Liver (tissue), 9 donors: Measurements from ENCODE around the gene B3GALT5.

DNA sequence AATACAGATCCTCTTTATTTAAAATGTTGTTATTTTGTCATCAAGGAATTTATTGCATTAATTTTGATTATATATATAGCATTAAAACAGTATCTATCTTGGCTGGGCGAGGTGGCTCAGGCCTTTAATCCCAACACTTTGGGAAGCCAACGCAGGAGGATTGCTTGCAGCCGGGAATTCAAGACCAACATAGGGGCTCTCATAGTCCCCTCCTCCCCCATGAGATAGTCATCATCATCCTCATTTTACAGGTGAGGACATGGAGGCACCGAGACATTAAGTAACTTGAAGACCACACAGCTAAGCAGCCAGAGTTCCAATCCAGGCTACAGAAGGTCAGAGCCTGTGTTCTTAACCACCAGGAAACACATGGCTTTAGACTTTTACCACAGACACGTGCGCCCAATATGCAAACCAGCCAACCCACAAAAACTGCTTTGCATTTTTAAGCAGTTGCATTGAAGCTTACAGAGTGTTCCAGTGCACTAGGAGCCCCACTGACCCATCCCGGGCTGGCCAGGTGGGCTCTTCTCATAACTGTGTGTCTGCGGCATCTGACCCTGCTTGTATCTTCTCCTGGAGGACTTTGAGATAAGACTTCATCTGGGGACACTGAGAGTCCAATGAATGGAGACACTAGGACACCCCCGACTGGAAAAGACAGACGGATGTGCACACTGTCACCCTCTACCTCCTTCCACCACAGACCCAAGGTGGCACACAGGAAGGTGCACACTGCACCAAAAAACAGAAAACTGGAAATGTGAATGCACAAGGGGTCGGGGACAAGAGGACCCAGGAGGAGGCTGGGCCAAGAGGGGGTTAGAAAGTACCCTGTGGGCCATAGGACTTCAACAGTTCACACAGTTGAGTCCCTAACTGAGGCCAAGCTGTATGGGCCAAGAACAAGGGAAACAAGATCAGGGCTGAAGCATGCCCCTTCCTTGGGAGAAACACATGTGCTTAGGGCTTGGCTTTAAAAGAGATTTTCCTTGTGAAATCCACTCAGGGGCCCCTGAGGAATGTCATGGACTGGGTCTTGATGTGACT lies 56.4 kb downstream of the ETS2 start:
- PRO-cap, 5 experiments: no peak in any of the 5 experiments
- RAMPAGE, long total RNA, 2 experiments: no peak in any of the 2 experiments
- RRBS: no CpG with 5 or more reads among the region's 11 CpGs

DNA sequence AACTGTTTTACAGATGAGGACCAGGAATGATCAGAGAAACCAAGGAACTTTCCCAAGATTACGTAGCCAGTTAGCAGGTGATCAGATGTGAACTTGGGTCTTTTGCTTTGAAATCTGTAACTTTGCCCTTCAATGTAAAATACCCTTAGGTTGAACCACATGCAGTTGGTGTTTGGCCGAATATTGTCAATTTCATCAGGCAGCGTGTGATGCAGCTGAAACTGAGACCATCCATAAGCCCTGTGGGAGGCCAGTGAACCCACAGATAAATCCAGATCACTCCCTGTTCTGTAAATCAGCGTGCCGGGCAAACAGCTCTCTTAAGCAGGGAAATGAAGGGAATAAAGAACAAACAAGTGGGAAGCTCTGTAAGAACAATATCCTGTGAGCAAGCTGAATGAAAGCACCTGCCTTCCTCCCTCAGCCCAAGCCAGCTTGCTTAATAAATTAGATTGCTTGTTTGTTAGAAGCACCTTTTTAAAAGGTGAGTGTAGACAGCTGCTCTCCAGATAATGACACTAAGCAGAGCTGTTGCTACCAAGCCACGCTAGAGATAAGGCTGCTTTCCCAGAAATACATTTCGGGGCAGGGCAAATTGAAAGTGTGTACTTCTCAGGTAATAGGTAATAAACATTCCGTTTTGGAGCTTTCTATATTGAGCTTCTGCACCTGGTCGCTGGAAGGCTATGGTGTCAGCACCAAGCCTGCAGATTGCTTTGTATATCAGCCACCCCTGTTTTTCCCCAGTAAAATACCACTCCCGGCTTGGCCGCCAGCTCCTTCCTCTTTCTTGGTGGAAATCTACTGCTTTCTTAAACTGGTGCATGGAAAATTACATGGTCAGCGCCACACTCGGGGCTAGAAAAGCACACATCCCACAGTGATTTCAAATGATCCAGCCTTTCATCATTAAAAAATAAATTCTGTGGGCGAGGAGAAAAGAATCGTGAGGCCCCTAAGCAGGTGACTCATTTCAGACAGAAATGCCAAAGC lies 151.1 kb downstream of the ETS2 start:
- PRO-cap, 5 experiments: peak in 3 of 5 experiments; most common plus-strand start position 293 of the sequence (in 1); most common minus-strand start position 514 of the sequence (in 2)
- RAMPAGE, long total RNA, 2 experiments: no peak in any of the 2 experiments
- RRBS: no CpG with 5 or more reads among the region's 15 CpGs

DNA sequence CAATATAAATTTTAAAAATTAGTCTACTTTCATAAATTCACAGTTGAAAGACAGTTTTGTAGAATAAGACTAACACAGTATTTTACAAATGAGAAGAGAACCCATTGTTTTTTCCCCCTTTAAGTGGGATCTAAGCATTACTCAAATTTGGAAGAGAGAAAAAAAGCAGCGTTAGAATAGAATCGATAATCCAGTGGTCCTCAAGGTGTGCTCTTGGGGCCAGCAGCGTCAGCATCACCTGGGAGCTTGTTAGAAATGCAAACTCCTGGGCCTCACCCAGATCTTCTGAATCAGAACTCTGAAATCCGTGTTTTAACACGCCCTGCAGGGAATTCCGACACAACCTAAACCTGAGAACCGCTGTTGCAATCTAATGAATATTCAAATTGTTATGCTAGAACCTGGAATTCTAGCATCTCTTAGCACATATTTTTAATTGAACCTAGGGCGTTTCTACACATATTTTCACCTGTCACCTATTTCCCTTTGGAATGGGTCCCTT lies 175.8 kb downstream of the PSMG1 start:
- PRO-cap, 5 experiments: peak in 2 of 5 experiments; most common minus-strand start position 287 of the sequence (in 2)
- RAMPAGE, long total RNA, 2 experiments: no peak in any of the 2 experiments
- RRBS: no CpG with 5 or more reads among the region's 8 CpGs

GRCh38 chr21:39079566-39080369 lies 103.5 kb downstream of the PSMG1 start:
- PRO-cap, 5 experiments: peak in 2 of 5 experiments; most common plus-strand start chr21:39079795 (in 1); most common minus-strand start chr21:39079656 (in 1)
- RAMPAGE, long total RNA, 2 experiments: no peak in any of the 2 experiments
- RRBS: no CpG with 5 or more reads among the region's 23 CpGs

GRCh38 chr21:39094280-39094779 lies 88.9 kb downstream of the PSMG1 start:
- PRO-cap, 5 experiments: peak in 1 of 5 experiments; most common plus-strand start chr21:39094718 (in 1); most common minus-strand start chr21:39094419 (in 1)
- RAMPAGE, long total RNA, 2 experiments: no peak in any of the 2 experiments
- RRBS: no CpG with 5 or more reads among the region's 8 CpGs

DNA sequence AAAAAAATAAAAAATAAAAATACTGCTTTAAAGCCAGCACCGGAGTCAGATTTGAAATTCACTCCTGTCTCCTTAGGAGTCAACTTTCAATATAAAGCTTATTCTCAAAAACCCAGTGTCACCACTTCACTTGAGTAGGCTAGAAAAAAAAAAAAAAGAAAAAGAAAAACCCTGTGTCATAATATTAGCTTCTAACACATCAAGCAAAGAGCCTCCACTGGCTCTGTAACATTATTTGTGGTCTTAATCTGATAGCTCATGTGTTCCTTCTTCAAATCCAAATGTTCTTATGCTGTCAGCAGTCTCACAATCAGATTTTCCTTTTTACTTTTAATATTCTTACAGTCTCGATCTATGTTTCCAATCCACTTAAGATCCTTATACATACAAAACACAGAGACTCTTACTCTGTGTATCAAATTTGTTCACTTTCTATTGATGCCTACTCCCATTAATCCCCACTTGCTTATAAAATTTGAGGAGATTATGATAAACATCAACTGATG lies 26.1 kb upstream of the PSMG1 start:
- PRO-cap, 5 experiments: no peak in any of the 5 experiments
- RAMPAGE, long total RNA, 2 experiments: no peak in any of the 2 experiments
- RRBS: no CpG with 5 or more reads among the region's 2 CpGs

DNA sequence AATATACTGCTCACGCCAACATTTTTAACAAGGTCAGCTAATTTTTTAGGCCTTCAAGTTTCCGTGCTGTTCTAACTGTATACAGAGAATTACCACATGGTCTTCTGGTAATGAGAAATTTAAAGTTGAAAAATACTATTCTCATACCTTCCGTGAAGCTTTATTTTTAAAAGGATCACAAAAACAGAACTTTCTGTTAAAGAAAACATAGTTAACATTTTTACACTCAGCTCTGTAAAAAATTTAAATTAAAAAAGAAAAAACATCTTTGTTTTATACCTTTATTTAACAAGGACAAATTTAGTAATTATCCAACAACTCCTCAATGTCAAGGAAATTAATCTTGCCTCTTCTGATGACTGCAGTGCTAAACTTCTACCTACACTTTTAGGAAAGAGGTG lies 1.8 kb downstream of the HMGN1 start:
- PRO-cap, 5 experiments: no peak in any of the 5 experiments
- RAMPAGE, long total RNA, 2 experiments: no peak in any of the 2 experiments
- RRBS: no CpG with 5 or more reads among the region's 3 CpGs

- PRO-cap, 5 experiments: peak in 5 of 5 experiments; most common plus-strand start chr21:39387765 (in 2); most common minus-strand start chr21:39387679 (in 5)
- RAMPAGE, long total RNA, 2 experiments: no peak in any of the 2 experiments
- RRBS: no CpG with 5 or more reads among the region's 20 CpGs
These were observed 7.4 kb downstream of the GET1 start for GRCh38 chr21:39387406-39387964.

- PRO-cap, 5 experiments: no peak in any of the 5 experiments
- RAMPAGE, long total RNA, 2 experiments: no peak in any of the 2 experiments
- RRBS: 2% methylated on average over 7 of the region's 20 CpGs
These were observed 8.4 kb downstream of the GET1 start for GRCh38 chr21:39388549-39388883.

- PRO-cap, 5 experiments: no peak in any of the 5 experiments
- RAMPAGE, long total RNA, 2 experiments: no peak in any of the 2 experiments
- RRBS: 81% methylated on average over 3 of the region's 13 CpGs
These were observed 32.9 kb upstream of the B3GALT5 start for GRCh38 chr21:39579773-39580237.

DNA sequence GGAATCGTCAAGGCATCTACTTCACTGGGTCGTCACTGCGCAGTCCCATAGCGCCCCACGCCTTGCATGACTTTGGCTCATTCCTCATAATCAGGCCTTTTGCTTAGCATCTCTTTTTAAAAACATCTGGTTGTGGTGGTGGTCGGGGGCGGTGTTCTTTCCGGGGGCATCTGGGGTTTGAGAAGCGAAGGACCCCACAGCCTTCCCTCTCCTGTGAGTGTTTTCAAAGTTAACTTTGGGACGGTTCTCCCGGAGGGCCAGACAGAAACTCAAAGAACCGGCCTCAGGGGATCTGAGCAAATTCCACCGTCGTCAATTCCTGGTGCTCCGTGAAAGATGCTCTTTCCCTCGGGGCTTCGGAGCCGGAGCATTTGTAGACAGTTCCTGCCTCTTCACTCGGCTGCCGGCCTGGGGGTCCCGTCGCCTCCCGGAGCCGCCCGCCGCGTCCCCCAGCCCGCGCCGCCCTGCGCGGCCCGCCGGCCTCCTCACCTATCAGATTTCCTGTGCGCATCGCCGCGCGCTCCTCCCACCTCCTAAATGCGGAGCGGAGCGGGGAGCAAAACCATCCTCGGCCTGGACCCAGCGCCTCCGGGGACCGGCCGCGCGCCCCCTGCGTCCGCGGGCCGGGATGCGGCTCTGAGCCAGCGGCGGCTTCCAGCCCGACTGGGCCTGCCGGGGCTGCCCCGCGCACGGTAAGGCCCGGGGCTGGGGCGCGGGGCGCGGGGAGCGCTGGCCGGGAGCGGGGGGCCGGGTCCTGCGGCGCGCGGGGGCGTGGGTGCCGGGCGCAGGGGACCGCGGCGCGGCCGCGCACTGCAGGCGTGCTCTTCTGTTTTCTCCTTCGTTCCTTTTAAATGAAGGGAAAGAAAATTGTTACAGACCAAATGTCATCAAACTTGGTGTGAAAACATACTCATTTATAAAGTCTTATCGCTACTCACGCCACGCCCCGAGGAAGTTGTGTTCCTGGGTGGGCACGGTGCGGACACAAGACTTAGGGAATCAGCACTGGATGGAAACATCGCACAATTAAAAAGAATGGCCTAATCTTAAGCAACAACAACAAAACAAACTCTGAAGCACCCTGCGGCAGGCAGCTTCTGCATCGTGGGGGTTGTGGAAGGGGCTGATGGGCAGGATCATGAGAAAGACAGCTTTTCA lies at the start of gene B3GALT5:
Gene B3GALT5 (plus strand): TSS at position 565 of the 1,158 bp plus-strand sequence.
- PRO-cap, 5 experiments: peak in 2 of 5 experiments; most common plus-strand start position 565 of the sequence (in 1); most common minus-strand start position 466 of the sequence (in 1)
- RAMPAGE, long total RNA, 2 experiments: no peak in any of the 2 experiments
- RRBS: 5% methylated on average over 35 of the region's 94 CpGs

DNA sequence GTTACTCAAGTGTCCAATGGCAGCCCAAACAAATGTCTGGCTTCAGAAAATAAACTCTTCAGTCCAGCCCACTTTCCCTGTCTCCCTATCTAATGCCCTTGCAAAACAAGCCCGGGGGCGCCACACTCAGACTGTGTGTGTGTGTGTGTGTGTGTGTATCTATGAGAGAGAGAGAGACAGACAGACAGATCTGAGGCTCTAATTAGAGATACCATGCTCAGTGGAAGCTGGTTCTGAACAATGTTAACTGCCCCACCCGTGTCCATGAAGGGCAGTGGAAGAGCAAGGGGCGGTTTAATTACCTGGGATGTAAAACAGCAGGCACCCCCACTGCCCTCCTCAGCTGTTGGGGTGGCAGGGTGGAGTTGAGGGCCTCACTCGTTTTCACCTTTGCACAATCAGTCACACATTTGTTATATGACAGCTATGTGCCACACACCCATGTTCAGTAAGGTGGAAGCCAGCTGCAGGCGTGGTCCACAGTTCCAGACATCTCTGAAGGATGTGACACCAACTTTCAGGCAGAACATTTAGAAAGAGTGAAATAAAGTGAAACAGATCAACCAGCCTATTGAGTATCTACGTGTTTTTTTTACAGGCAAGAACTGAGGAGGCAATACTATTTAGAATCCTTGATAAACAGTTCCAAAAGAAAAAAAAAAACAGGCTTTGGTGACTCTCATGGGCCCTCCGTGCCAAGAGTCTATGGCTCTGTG lies 57.5 kb downstream of the B3GALT5 start:
- PRO-cap, 5 experiments: no peak in any of the 5 experiments
- RAMPAGE, long total RNA, 2 experiments: no peak in any of the 2 experiments
- RRBS: no CpG with 5 or more reads among the region's 8 CpGs

DNA sequence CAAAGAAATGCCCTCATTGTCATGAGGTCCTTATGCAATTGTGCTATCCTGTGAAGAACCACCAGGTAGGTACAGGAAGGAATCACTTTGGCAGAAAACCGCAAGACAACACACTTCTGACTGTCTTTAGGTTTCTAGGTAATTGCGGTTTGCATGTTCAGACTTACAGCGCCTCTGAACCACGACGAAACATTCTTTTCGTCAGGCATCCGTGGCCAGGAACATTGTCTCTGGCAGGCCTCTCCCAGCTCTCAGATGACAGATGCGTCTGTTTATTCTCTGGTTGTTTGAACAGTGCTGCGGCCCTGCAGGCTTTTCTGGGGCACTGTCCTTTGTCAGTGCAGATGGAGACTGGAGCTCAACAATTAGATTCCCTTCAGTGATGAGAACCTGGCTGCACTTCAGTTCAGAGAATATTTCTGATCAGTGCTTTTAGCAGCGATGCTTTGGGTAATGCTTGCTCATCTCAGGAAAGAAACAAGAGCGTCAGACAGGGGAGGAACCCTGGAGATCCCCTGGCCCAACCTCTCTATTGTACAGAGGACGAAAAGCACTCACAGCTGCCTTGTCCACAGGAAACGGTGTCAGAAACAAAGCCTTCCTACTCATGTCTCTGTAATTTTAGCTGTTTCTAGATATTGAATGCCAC lies 63.4 kb downstream of the B3GALT5 start:
- PRO-cap, 5 experiments: no peak in any of the 5 experiments
- RAMPAGE, long total RNA, 2 experiments: no peak in any of the 2 experiments
- RRBS: no CpG with 5 or more reads among the region's 13 CpGs

GRCh38 chr21:40052857-40053478 lies 185.7 kb downstream of the PCP4 start:
- PRO-cap, 5 experiments: no peak in any of the 5 experiments
- RAMPAGE, long total RNA, 2 experiments: no peak in any of the 2 experiments
- RRBS: no CpG with 5 or more reads among the region's 12 CpGs

- PRO-cap, 5 experiments: no peak in any of the 5 experiments
- RAMPAGE, long total RNA, 2 experiments: no peak in any of the 2 experiments
- RRBS: no CpG with 5 or more reads among the region's 32 CpGs
These were observed 48.4 kb downstream of the BACE2 start for GRCh38 chr21:41216016-41217036.

DNA sequence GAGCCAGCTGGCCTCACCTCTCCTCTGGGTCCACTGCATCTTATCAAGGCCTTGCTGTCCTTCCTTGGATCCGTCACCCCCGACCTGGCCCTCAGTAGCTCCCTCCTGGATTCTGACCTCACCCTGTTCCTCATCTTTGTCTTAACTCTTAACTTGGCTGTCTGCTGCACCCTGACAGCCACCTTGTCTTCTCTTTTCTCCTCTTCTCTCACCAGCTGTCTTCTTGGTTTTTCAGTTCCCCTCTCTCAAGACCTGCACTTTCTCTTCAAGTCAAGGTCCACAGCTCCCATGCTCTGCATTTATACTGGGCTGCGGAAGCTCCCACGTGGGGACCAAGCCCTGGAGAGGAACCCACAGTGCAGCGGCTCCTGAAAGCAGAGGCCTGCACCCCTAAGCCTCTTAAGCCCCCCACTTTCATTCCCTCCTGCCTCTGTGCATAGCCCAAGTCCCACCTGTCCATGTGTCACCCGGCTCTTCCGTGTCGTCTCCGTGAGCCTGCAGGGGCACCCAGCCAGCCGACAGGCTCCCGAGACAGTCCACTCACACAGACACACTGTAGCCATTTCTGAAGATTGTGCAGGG lies 6.0 kb downstream of the MX2 start:
- PRO-cap, 5 experiments: no peak in any of the 5 experiments
- RAMPAGE, long total RNA, 2 experiments: no peak in any of the 2 experiments
- RRBS: no CpG with 5 or more reads among the region's 11 CpGs

GRCh38 chr21:41370370-41370820 lies 8.6 kb downstream of the MX2 start:
- PRO-cap, 5 experiments: no peak in any of the 5 experiments
- RAMPAGE, long total RNA, 2 experiments: no peak in any of the 2 experiments
- RRBS: no CpG with 5 or more reads among the region's 12 CpGs

DNA sequence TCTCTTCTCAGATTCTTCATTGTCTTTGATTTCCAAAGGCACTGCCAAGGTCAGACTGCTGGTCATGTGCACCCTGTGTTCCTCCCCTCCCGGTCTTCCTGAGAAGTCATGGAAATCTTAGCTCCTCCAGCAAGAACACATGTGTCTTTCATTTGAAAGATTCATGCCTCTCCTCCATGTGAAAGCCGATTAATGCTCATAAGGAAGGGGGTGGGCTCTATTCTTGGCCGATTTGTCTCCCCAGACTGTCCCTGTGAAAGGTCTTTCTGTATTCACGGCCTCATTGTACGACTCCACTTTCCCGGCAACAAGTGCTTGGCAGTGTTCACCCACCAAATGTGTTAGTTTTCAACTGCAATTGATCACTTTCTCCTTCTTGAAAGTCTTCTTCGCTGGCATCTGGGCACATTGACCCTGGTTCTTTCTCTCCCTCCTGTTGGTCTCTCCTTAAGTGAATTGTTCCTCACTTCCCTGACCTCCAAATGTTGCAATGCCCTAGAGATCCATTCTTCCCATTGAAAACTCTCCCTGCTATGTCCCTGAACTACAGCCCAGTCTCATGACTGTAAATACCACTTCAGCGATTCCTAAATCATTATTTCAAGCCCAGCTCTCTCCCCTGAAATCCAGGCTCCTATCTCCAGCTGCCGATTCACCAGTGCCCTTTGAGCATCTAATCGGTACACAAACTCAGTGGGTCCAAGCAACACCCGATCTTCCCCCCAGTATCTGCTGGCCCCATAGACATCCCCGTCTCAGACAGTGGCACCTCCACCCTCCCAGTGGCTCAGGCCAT lies 25.5 kb downstream of the MX2 start:
- PRO-cap, 5 experiments: no peak in any of the 5 experiments
- RAMPAGE, long total RNA, 2 experiments: no peak in any of the 2 experiments
- RRBS: no CpG with 5 or more reads among the region's 12 CpGs

DNA sequence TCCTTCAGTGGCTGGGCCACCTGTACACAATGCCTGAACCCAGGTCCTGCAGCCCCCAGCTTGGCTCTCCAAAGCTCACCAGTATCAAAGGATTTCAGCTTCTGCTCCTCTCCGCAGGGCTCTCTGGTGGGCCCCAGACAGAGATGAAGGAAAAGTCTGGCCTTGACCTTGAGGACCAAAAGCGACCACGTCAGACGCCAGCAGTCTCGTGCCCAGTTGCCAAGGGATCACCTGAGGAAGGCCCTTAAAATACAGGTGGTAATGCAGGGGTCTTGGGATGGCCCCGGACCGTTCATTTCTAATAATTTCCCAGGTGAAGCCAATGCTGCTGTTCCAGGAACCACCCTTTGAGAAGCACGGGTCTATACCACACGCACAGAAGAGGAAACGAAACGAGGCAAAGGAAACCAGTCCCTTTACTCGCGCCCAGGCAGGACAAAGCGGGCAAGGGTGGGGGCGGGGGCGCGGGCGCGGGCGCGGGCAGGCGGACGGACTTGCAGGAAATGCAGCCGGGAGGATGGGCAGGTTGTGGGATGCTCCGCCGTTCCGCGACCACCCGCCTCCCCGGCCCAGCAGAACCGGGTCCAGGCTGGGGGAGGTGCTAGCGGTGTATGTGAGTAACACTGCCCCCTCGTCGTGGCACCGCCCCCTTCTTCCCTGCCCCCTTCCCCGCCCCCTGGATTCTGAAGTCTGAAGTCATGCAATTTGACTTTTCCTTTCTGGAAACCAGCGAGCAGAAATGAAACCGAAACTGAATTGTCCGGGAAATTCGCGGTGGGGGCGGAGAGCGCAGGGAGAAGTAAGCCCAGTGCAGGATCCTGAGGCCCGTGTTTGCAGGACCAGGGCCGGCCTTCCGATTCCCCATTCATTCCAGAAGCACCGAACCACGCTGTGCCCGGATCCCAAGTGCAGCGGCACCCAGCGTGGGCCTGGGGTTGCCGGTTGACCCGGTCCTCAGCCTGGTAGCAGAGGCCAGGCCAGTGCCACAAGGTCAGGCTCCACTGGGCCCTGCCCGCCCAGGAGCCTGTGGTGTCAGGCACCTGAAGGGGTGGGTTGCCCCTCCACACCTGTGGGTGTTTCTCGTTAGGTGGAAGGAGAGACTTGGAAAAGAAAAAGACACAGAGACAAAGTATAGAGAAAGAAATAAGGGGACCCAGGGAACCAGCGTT lies 5.8 kb upstream of the MX1 start:
- PRO-cap, 5 experiments: peak in 4 of 5 experiments; most common plus-strand start position 766 of the sequence (in 2); most common minus-strand start position 504 of the sequence (in 2)
- RAMPAGE, long total RNA, 2 experiments: start-site peak on the plus strand in 1 of 2 experiments, centred at position 506 of the sequence, 26 reads per replicate
- RRBS: 2% methylated on average over 20 of the region's 56 CpGs

- PRO-cap, 5 experiments: no peak in any of the 5 experiments
- RAMPAGE, long total RNA, 2 experiments: no peak in any of the 2 experiments
- RRBS: no CpG with 5 or more reads among the region's 7 CpGs
These were observed 71.9 kb upstream of the TMPRSS2 start for GRCh38 chr21:41579625-41580557.